ENCODE results near the genes ZSCAN5A, ZNF667, ZNF71 and TRAPPC2B.

DNA sequence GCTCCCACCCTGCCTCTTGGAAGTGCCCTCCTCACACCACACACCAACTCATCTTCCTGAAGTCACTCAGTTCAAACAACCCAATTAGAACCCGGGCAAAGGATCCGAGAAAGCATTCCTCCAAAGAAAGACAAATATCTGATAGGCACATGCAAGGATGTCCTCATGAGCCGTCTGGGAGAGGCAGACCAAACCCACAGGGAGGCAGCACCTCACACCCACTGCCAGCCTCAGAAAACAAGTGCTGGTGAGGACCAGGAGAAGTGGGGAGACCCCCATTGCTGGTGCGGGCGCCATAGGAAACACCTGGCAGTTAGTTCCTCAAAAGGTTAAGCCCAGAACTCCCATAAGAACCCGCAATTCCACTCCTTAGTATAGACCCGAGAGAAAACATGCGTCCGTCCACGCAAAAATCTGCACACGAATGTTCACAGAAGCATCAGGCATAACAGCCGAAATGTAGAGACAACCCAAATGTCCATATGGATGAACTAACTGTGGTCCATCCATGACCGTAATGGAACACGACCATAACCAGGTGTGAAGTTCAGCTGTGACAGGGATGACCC lies 8.0 kb downstream of the ZNF787 start:
- PRO-cap = no peak
- RAMPAGE, long total RNA, 4 experiments = no peak in any of the 4 experiments

GRCh38 chr19:56119400-56120053 lies 1.6 kb downstream of the ZNF787 start:
- PRO-cap = unidirectional peak, plus-strand start at chr19:56119775; unidirectional peak, plus-strand start at chr19:56119860
- RAMPAGE, long total RNA, 4 experiments = no peak in any of the 4 experiments

DNA sequence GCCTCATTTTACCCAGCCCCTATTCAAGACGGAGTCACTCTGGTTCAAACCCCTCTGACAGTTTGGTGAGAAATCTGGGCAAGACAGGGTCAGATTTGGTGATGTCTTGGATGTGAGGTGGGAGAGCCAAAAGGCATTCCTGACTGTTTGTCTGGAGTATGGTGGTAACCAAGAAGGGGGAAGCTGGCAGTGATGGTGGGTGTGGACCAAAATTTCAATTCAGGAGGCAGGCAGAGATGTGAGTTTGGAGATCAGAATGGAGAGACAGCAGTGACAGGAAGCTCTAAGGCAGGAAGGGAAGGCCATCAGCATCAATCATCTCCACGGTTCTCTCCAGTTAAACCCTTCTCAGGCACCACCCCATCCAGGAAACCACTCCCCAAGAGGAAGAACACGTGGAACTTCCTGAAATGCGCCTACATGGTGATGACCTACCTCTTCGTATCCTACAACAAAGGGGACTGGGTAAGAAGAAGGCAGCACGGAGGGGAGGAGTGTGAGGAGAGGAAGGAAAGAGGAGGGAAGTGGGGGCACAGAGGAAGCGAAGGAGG lies 12.9 kb downstream of the ZSCAN5A start:
- PRO-cap = unidirectional peak, plus-strand start at position 451 of the sequence
- RAMPAGE, long total RNA, 4 experiments = no peak in any of the 4 experiments

GRCh38 chr19:56314472-56315063 lies at the start of gene ZSCAN5A:
TSS of gene ZSCAN5A (minus strand) at chr19:56314839.
- PRO-cap = unidirectional peak, minus-strand start at chr19:56314562; unidirectional peak, minus-strand start at chr19:56314859
- RAMPAGE, long total RNA, 4 experiments = start-site peak on the minus strand in 4 of 4 experiments, at chr19:56314788-56314875 at its widest, 20 to 58 reads per replicate

DNA sequence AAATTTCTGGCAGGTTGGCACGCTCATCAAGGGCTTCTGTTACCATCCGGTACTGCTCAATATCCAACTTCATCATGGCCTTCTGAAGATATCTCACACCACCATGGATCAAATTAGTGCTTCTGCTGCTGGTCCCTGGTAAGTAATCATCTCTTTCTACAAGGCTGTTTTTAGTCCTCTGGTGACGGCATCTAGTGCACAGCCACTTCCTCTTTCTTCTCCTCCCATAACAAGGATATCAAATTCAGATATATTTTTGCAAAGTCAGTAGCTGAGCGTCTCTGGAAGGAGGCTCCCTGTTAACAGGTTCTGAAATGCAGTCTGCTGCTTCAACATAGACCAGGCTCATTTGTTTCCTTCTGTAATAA lies 7.2 kb upstream of the ZSCAN5A start:
- PRO-cap = no peak
- RAMPAGE, long total RNA, 4 experiments = no peak in any of the 4 experiments

- PRO-cap = bidirectional peak, plus-strand start at chr19:56477424, minus-strand start at chr19:56477345; unidirectional peak, minus-strand start at chr19:56477533
- RAMPAGE, long total RNA, 4 experiments = start-site peak on the minus strand in 2 of 4 experiments, at chr19:56477296-56477542 at its widest, 6 to 21 reads per replicate
Measured at GRCh38 chr19:56477060-56477664, at the start of gene ZNF667. TSS of gene ZNF667 (minus strand) at chr19:56477345.

- PRO-cap = bidirectional peak, plus-strand start at chr19:56595302, minus-strand start at chr19:56595174
- RAMPAGE, long total RNA, 4 experiments = start-site peak on the plus strand in 4 of 4 experiments, at chr19:56595262-56595310 at its widest, 62 to 551 reads per replicate
Measured at GRCh38 chr19:56594810-56595772, at the start of gene ZNF71. TSS of gene ZNF71 (plus strand) at chr19:56595302.

- PRO-cap = no peak
- RAMPAGE, long total RNA, 4 experiments = no peak in any of the 4 experiments
Measured at GRCh38 chr19:56795363-56795718, 45.2 kb downstream of the PEG3 start.

GRCh38 chr19:56919516-56920448 lies 79.3 kb upstream of the PEG3 start:
- PRO-cap = no peak
- RAMPAGE, long total RNA, 4 experiments = no peak in any of the 4 experiments

DNA sequence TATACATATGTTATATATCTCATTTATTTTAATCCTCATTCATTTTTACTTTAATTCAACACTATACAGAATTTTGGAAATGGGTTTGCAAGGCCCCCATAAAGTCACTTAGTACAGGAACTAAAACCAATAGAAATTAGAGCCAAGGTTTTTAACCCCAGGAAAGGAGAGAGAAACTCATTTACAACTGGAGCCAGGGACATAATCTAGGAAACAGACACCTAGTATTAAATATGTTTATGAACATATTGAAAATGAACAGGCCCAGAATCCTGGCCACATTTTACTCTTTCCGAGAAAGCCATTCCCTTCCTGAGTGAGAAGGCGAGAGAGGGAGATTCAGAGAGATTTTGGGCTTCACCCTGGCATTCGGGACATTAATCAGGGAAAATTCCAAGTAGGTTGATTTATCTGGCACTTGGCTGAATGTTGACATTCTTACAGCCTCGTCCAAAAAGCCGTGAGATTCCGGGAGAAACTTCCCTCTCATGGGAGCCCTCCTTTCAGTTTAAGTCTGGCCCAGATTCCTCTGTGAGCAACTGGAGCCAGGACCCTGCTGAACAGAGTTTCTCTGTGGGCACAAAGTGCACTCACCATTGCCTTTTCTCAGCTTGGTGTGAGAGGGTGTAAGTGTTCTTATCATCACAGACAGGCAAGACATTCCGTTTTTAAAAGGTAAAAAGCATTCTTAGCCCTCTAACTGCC lies 129.1 kb upstream of the PEG3 start:
- PRO-cap = no peak
- RAMPAGE, long total RNA, 4 experiments = no peak in any of the 4 experiments

- PRO-cap = no peak
- RAMPAGE, long total RNA, 4 experiments = no peak in any of the 4 experiments
Measured at GRCh38 chr19:56973577-56974105, 133.1 kb upstream of the PEG3 start.

GRCh38 chr19:56974831-56975538 lies 134.5 kb upstream of the PEG3 start:
- PRO-cap = no peak
- RAMPAGE, long total RNA, 4 experiments = no peak in any of the 4 experiments

DNA sequence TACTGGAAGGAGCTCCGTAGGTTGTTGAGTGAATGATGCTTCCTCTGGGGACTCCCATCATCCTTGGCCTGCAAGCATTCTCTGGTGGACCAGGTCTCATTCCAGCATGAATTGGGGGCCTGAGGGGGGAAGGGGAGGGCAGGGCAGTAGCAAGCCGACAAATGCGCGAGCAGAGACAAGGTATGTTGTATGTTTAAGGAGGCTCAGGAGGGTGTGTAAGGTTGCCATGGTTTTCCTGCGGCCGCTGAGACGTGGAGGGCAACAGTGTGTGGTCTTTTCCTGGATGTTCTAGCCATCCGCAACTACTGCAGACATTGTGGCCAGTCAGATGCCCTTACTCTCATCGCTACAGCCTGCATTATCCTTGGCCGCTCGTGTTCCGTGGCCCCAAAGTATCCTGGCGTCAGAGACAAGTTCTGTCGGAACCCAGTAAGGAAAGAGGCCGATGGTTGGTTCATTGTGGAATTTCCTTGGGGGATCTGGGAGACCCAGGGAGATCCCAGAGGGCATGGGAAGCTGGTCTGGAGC lies 883 bp downstream of the ZNF264 start:
- PRO-cap = no peak
- RAMPAGE, long total RNA, 4 experiments = no peak in any of the 4 experiments

- PRO-cap = no peak
- RAMPAGE, long total RNA, 4 experiments = start-site peak on the plus strand in 2 of 4 experiments, at chr19:57219794-57220493 at its widest, 14 reads per replicate
Measured at GRCh38 chr19:57219733-57220564, 10.9 kb upstream of the AURKC start.

GRCh38 chr19:57279345-57280197 lies 714 bp upstream of the ZNF460 start:
- PRO-cap = bidirectional peak, plus-strand start at chr19:57279967, minus-strand start at chr19:57279869
- RAMPAGE, long total RNA, 4 experiments = start-site peak on the plus strand in 3 of 4 experiments, at chr19:57279962-57280001 at its widest, 39 to 163 reads per replicate

DNA sequence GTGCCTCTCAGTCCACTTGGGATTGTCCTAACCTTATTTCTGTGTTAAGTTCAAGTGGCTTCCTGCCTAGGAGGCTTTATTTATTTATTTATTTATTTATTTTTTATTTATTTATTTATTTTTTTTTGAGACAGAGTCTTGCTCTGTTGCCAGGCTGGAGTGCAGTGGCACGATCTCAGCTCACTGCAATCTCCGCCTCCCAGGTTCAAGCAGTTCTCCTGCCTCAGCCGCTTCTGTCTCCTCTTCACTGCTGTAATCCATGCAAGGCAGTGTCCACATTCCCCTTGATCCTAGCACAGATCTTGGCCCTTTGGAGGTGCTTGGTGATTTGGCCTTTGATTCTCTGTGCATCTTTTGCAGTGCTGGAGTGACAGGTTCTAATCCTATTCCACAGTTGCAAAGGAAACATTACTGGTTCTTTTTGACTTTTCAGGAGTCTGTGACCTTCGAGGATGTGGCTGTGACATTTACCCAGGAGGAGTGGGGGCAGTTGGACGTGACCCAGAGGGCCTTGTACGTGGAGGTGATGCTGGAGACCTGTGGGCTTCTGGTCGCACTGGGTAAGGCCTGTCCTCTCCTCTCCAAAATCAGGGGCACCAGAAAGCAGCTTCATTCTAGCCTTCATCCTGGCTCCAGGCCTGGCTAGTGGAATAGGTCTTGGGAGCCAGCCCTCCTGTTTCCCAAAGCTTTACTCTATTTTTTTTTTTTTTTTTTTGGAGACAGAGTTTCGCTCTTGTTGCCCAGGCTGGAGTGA lies 4.0 kb downstream of the ZNF460 start:
- PRO-cap = no peak
- RAMPAGE, long total RNA, 4 experiments = no peak in any of the 4 experiments

DNA sequence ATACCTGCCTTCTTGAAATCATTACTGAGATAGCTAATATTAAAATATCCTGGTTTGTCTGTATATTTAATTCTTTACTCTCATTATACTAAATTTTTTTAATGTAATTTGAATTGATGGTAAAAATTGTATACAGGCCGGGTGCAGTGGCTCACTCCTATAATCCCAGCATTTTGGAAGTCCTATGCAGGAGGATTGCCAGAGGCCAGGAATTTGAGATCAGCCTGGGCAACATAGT lies 13.1 kb upstream of the ZNF543 start:
- PRO-cap = no peak
- RAMPAGE, long total RNA, 4 experiments = no peak in any of the 4 experiments

DNA sequence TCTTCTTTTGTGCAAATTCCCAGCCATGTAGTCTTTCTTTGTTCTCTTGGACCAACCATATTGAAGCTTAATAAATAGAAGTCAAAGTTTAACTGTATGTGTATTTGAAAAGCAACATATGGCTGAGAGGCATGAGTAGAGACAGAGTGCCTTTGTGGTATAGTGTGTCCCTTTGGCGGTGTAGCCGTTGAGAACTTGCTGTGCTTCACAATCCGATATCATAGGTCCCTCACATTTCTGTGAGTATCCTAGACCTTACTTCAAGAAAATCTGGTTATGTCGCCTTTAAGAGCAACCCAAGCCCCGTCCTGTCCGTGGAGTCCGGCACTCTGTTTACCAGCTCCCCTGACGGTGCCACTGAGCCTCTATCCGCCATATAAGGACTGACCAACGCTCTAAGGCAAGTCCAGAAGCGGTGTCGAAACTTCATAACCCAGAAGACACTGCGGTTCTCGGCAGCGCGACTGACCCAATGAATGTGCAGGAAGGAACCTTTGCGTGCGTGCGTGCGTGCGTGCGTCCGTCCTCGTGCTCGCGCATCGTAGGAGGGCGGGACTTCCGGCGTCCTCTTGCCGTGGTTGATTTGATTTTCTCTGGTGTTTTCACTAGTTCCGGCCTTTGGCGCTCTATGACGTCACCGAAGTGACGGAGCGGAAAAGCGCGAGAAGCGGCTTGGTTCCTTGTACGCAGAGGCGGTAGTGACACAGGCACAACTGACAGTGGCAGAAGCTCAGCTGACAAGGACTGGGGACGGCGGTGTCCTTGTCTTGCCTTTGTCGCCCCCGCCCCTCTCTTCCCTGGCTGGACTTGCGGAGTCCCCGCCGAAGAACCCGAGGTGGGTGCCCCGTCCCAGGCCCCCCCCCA lies at the start of gene TRAPPC2B:
Gene TRAPPC2B, plus strand, starts transcription at position 683 of the 864 bp plus-strand sequence.
- PRO-cap = bidirectional peak, plus-strand start at position 698 of the sequence, minus-strand start at position 331 of the sequence
- RAMPAGE, long total RNA, 4 experiments = start-site peak on the plus strand in 4 of 4 experiments, centred at positions 658 to 698 of the sequence, 94 to 351 reads per replicate

GRCh38 chr19:57368746-57369088 lies 5.4 kb downstream of the TRAPPC2B start:
- PRO-cap = no peak
- RAMPAGE, long total RNA, 4 experiments = no peak in any of the 4 experiments

- PRO-cap = no peak
- RAMPAGE, long total RNA, 4 experiments = no peak in any of the 4 experiments
Measured at GRCh38 chr19:57394068-57395033, 4.7 kb downstream of the ZNF548 start.

Measured in esophagus muscularis mucosa (tissue), 4 donors.